Neural cell (in vitro differentiated cells): Measurements from ENCODE around the gene ASF1A.

DNA sequence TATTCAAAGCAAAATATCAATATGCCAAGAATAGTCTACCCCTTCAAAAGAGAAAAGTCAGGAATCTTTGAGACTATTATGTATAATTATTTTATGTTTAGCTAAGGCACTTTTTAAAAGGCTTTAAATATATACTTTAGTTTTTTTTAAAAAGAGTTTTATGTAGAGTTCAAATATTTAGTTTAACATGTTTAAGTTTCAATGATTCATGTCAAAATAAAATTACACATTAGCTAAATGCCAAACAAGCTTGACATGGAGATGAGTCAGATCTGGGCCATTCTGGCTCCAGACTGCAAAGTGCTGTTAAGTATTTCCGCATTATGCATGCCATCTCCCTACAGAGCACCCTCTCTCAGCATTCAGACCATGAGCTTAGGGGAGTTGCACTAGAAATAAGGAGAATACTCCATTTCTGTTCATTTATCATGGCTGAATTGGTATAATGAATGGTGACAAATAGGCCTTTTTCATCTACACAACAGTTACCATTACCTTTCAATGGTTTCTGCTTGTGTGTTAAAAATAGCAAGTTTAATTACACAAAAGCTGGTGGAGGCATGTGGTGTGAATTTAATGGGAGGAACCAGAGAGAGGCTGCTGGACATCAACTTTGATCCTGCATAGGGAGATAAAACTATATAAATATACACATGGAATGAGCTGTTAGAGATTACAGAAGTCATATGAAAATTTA is 21.5 kb upstream of the HS3ST5 start:
- RAMPAGE, long total RNA: no peak

GRCh38 chr6:116038692-116038891 is 22.1 kb downstream of the FRK start:
- RAMPAGE, long total RNA: no peak

DNA sequence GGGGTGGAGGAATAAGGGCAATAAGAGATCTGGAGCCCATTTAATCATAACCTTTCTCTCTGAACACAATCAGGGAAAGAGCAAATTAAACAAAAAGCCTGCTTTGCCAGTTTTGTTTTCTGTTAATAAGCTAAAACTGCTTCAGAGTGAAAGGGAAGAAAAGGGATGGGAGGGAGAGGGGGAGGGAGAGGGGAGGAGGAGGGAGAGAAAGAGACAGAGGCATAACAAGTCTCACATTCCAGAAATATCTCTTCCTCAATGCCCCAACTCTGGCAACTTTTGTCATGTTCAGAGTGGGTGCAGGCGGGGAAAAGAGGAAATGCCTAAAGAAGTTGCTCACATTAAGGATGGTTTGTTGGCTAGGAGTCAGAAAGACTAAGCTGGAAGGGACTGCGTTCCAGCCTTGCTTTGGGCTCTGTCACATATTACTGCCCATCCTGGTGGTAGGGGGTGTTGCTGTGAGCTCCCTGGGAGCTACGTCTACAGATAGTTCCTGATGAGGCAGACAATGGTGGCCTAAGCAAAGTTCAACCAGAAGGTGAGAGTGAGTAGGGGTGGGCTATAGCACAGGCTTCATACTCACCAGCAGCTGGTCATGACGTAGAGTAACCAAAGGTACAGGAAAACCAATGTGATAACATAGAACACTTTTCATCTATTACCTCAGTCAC is 2.3 kb downstream of the TSPYL4 start:
- RAMPAGE, long total RNA: no peak

- RAMPAGE, long total RNA: no peak
Observed at GRCh38 chr6:116252935-116253294, 960 bp downstream of the TSPYL4 start.

GRCh38 chr6:116404954-116405716 is 34.4 kb downstream of the DSE start:
- RAMPAGE, long total RNA: no peak

DNA sequence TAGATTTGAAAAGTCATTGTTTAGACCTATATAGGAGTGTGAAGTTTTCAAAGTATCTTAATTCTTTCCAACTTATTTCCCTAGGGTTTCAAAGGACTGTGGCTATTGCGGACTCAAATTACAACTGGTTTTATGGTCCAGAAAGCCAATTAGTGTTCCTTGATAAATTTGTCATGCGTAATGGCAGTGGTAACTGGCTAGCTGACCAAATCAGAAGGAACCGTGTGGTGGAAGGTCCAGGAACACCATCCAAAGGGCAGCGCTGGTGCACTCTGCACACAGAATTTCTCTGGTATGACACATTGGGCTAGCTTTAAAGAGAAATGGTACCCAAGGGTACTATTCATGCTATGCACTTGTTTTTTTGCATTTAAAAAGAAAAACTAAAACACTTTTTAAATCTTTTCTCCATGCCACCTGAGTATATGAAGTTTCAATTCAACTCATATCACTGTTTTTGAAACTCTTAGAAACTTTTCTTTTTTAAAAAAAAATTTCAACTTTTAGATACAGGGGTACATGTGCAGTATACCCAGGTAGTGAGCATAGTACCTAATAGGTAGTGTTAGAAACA is 27.8 kb upstream of the CALHM6 start:
- RAMPAGE, long total RNA: no peak

- RAMPAGE, long total RNA: no peak
Observed at GRCh38 chr6:116557679-116558342, 4.3 kb downstream of the CALHM4 start.

DNA sequence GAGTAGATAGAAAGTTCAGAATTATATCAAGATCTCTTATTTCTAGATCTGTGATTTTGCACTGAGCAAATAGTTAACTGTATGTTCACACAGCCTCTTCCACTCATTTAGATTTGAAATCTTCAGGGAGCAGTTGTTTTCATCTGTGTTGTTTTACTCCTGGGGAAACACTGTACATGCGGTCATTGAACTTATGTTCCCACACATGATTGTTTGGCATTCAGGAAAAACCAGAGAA is 52.4 kb downstream of the DCBLD1 start:
- RAMPAGE, long total RNA: no peak

- RAMPAGE, long total RNA: no peak
Observed at GRCh38 chr6:117999134-117999563, 92.1 kb downstream of the SLC35F1 start.

- RAMPAGE, long total RNA: no peak
Observed at GRCh38 chr6:118295247-118295871, 252.7 kb upstream of the PLN start.

- RAMPAGE, long total RNA: no peak
Observed at GRCh38 chr6:118317548-118318283, 230.4 kb upstream of the PLN start.

GRCh38 chr6:118377762-118378671 is 170.1 kb upstream of the PLN start:
- RAMPAGE, long total RNA: no peak

GRCh38 chr6:118550959-118551502 is 2.9 kb downstream of the PLN start:
- RAMPAGE, long total RNA: no peak

- RAMPAGE, long total RNA: no peak
Observed at GRCh38 chr6:118557539-118557888, 9.4 kb downstream of the PLN start.

- RAMPAGE, long total RNA: start-site peak on the plus strand at chr6:118894097-118894337, 1,519 and 1,680 reads in 2 replicates
Observed at GRCh38 chr6:118893504-118894450, at the start of gene ASF1A. Gene ASF1A (plus strand): TSS chr6:118894152.

- RAMPAGE, long total RNA: no peak
Observed at GRCh38 chr6:118894838-118895465, 1.0 kb downstream of the ASF1A start.

DNA sequence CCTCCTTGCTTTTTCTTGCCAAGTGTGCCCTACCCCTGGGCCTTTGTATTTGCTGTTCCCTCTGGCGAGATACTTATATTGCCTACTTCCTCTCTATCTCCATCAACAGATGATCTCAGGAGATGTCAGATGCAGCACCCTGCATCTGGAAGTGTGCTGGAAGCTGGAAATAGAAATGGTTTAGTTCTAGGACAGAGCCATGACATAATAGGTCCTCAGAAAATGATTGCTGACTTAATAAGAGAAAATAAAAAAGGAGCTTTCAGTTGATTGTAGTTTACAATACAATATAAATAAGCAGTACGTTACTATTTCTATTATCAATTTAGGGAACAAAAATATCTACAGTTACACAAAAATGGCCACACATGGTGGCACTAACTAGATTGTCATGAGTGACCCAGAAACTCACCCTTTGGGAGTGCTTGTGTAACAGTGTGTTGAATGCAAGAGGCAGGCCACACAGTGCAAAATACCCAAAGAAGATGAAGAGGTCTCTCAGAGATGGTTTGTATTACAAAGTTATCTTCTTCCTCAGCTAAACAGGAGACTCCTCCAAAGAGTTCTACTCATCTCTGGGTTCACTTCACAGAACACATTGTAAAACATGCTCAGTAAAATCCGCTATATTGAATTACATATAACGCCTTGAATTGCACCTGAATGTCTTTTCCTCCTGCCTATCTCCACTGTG is 5.6 kb downstream of the ASF1A start:
- RAMPAGE, long total RNA: no peak

- RAMPAGE, long total RNA: no peak
Observed at GRCh38 chr6:118916289-118916677, 18.7 kb downstream of the MCM9 start.

- RAMPAGE, long total RNA: no peak
Observed at GRCh38 chr6:119076989-119077666, 1.3 kb downstream of the FAM184A start.

DNA sequence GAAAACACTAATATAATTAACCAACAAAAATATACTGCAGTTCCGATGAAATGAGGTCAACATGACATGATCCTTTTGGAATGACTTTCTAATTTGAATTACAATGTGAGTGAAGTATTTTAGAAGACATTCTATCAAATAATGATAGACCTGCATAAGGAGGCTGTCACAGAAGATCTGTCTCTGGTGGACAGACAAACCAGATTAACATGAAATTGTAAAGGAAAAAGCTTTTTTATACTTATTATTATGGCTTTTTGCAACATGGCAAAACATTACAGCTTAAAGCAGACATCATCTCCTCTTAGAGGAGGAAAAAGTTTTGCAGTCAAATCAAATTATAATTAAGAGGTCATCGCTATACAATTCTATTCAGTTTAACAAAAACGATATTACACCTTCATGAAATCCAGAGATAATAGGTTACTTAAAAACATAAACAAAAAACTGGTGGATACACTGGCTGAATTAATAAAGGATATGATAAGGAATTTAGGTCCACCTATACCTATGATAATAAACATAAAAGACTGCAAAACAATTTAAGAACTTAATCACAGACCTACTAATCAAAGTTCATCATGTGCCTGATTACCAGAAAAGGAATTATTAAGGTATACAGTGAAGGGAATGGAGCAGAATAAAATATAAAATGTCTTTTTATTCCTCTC is 100.8 kb upstream of the FAM184A start:
- RAMPAGE, long total RNA: no peak